Bronchus (tissue), 1 donor: ENCODE data around the gene TM9SF3.

DNA sequence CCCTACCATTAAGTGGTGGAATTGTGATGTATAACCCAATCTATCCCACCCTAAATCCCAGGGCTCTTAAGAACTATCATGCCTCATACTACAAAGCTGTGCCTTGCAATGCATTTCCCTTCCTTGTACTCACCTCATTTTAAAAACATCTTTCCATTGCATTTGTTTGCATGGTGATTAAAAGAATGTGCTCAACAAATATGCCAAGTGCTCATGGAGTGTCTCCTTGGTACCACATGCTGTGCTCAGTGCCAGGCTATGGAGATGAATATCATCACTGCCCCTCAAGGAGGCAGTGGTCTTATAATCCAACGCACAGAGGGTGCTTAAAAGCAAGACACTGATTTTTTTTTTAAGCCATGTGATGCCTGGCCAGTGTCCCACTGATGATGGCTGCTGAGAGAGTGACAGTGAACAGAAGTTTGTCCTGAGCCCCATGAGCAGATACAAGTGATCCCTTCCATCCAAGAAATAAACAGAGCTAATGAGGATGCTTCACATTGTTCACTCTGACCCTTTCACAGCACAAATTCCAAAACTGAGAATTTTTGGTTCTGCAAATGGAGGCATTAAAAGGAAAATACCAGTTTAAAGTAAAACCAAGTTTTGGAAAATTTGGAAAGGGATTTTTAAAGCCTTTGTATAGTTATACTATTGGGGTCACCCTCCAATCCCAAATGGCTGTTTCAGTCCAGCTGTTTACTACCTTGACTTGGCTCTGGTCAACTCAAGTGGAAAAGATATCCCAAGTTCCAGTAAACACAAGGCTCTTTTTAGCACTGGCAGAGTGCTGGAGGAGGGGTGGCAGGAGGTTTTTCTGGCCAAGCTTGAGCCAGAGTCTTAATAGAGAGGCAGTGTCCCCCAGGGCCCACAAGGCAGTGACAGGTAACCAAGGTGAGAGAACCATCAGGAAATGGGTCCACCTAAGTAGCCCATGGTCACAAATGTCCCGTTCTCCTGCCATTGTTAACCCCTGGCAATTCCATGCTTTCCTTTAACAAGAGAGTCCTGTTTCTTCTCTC is 97.9 kb downstream of the SORBS1 start:
- PRO-cap = no peak

- PRO-cap = no peak
Observed at GRCh38 chr10:95471489-95472232, 89.5 kb downstream of the SORBS1 start.

DNA sequence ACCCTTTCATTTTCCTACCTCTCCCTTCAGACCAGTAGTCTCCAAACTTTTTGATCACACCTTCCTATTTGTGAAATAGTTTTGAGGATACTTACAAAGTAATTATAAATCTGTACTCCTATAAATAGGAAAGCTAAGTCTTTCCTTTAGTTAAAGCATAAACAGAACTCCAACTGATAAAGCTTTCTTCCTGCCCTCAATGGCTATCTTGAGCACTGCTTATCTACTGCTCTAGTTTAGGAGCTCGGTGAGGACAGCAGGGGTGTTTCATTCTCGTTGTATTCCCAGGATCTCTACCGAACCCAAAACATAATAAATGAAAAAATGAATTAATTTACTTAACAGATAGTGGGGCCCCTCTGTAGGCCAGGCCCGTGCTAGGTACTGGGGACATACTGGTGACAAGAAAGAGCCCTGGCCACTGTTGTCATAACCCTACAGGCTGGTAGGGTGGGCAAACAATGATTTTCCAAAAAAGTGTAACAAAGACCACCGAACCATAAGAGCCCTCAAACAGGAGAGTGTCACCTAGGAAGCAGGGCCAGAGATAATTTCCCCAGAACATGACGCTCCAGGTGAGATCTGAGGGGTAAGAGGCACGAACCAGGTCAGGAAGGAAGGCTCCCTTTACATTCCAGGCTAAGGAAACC is 17.6 kb downstream of the SORBS1 start:
- PRO-cap = no peak

GRCh38 chr10:95561478-95561887 is 312 bp upstream of the SORBS1 start:
- PRO-cap = bidirectional peak, plus-strand start at chr10:95561579, minus-strand start at chr10:95561371

GRCh38 chr10:95613300-95613913 is 43.1 kb downstream of the ALDH18A1 start:
- PRO-cap = no peak

DNA sequence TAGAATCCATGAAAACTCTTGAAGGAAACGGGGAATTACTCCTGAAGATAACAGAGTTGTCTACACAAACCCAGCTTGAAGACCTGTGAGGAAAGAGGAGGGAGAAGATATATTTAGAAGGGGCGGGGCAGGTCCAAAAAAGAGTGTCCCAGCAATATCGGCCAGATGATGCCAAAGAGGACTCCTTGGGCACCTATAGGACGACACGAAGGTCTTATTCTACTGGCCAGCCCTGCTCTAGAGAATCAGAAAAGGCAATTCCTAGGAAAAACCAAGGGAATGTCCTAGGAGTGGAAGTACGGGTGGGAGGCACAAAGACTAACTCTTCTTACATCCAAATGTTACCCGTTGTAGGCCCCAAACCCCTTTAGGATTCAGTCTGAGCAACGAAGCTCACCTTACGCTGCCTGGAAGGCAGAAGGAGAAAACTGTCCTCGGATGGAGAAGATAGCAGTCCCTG is 741 bp downstream of the TCTN3 start:
- PRO-cap = no peak

DNA sequence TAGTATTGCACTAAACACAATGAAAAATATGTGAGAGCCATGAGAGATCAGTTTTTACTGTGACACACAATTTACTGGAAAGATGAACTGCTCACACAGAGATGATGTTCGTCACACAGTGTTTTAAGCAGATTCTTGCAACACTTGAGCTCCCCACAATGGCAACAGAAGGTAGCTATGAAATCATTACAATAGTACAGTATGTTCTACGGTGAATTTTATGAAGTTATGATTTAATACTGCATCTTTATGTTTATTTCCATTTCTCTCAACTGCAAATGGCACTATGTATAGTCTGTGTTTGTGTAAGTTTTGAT is 27.4 kb upstream of the ENTPD1 start:
- PRO-cap = no peak

GRCh38 chr10:95793640-95793978 is 37.6 kb downstream of the ENTPD1 start:
- PRO-cap = no peak

GRCh38 chr10:96089553-96090783 is 40.1 kb upstream of the ZNF518A start:
- PRO-cap = bidirectional peak, plus-strand start at chr10:96089961, minus-strand start at chr10:96089822; bidirectional peak, plus-strand start at chr10:96090280, minus-strand start at chr10:96090215

- PRO-cap = no peak
Observed at GRCh38 chr10:96140357-96140893, 10.3 kb downstream of the ZNF518A start.

DNA sequence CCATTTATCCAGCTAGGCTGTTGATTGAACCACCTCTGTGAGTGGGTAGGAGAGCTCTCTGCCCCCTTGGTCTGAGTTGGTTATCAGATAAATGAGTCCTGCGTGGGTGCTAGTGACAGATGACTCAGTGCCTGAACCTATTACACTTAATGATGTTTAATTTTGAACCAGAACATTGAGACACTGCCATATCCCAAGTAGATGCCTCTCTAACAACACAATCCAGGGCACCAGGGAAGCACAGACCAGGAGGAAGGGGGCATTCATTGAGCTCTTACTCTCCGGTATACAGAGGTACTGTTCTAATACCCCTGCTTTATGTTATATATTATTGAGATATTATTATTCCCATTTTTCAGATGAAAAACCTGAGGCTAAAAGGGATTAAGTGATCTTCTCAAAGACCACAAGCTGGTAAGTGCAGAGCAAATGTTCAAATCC is 9.3 kb downstream of the BLNK start:
- PRO-cap = no peak

GRCh38 chr10:96285129-96285944 is 14.0 kb upstream of the BLNK start:
- PRO-cap = no peak

DNA sequence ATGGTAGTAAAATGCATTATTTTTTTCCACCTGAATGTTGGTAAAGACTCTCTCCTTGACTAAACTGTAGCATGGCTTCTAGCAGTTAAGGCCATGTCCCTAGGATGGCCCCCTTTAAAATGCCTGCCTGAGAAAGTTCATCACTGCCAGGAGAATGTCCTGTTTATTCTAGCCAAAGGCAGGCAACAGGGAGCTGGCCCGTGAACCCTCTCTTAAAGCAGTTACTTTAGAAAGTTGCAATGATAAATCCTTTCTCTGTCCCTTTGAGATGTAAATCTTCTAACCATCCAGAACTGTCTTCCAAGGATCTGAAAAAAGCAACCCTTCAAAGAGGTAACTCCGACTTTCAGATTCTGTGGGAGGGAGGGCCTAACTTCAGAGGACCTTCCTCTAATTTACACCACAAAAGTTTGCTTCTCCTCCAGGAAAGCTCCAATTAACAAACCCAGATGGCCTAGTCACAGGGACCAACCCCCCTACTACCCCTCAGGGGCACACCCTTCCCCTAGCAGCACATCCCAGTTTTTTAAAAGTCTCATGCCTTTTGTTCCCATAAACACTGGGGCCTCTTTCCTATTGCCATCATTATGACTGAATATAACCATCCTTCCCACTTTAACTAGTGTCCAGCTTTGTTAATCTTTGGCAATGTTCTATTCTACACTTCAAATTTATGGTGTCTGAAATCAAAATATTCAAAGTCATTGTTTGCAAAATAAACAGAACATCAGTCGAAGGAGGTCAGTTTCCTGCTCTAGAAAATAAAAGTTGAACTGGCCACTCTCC is 5.6 kb downstream of the DNTT start:
- PRO-cap = no peak

DNA sequence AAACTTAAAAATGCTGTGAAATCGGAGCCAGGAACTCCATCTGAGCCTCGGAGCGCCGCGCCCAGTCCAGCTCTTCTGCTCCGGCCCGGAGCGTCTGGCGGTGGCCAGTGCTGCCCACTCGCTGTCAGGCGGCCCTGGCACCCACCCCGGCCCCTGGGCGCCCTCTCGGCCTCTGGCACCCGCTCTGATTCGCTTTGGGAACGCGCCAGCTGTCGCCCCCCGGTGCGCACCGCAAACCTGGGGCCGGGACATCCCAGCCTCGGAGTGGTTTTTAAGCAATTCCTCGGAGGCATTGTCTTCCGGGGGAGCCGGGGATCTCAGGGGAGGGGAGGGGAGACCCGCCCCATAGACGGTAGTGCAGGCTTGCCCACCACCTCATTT is 655 bp downstream of the TLL2 start:
- PRO-cap = no peak

DNA sequence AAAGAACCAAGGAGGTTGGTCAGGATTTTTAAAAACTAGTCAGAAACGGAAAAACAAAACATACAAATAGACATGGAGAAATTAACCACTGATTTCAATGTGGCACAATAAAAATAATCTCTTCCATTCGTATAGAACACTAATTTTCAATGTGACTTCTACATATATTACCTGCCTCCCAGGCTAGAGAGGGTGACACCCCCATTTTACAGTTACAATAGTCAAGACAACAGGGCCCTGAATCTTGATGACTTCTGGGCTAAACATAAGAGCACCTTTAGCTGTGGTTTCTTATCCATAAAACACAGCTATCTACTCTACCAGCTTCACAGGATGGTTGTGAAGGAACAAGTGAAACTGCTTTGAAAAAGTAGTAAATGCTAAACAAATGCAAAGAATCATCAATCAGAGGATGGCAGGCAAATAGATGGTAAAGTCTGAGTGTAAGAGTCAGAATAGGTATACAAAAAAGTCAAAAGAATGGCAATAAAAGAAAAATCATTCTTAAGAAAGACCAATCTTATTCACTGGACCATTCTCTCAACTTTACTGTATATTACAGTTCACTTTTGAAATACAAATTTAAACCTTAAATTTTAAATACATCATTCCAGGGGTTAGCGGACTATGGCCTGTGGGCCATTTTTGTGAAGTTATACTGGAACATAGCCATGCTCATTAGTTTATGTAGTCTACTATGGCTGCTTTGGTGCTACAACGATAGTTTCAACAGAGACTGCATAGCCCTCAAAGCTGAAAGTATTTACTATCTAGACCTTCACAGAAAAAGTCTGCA is 3.7 kb upstream of the TLL2 start:
- PRO-cap = no peak

- PRO-cap = bidirectional peak, plus-strand start at chr10:96586614, minus-strand start at chr10:96586562; bidirectional peak, plus-strand start at chr10:96587121, minus-strand start at chr10:96587012
Observed at GRCh38 chr10:96586423-96587247, at the start of gene TM9SF3. Gene TM9SF3, minus strand, starts transcription at chr10:96587012.

DNA sequence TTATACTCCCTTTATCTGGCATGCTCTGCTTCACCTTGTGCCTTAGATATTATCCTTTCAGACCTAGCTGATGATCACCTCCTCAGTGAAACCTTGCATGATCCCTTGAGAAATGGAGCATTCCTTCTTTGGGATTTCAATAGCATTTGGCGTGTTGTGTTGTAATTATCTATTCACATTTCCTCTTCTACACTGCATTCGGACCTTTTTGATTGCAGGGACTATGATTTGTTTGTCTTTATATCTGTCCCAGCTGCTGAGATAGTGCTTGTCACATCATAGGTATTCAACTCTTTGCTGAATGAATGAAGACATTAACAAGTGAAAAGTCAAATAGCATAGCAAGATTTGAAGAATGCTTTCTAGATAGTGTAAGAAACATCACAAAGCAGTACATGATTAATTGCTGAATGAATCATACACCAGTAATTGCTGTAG is 1.9 kb upstream of the TM9SF3 start:
- PRO-cap = no peak

GRCh38 chr10:96699327-96700064 is 20.8 kb downstream of the PIK3AP1 start:
- PRO-cap = no peak

DNA sequence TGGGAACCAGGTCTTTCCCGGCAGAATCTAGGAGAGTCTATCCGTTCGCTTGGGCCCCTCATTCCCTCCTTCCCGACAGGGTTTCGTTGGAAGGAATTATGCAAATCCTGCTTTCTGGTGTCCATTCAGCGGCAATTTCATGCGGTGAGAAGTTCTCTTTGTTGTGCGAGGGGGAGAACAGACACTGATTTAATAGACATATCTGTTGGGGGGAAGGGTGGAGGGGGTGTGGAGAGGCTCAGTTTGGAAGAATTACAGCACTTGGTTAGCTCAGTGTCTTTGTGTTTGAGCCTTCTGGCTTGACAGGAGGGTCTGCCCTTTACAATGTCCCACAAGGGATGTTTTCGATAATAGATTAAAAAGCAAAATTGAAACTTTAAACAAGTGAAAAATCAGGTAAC is 1.6 kb downstream of the LCOR start:
- PRO-cap = no peak

DNA sequence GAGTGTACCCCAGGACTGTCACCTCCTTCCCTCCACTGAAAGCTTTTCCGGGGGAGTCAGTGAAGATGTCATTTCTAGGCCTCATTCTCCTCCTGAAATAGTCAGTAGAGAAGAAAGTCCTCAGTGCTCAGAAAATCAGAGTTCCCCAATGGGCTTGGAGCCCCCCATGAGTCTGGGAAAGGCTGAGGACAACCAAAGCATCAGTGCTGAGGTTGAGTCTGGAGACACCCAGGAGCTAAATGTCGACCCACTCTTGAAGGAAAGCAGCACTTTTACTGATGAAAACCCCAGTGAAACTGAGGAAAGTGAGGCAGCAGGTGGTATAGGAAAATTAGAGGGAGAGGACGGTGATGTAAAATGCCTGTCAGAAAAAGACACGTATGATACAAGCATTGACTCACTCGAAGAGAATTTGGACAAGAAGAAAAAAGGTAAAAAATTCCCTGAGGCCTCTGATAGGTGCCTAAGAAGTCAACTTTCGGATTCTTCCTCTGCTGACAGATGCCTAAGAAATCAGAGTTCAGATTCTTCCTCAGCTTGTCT is 150.4 kb downstream of the LCOR start:
- PRO-cap = no peak